Type B pancreatic cell (in vitro differentiated cells): ENCODE measurements around the genes TMEM131 and COA5.

DNA sequence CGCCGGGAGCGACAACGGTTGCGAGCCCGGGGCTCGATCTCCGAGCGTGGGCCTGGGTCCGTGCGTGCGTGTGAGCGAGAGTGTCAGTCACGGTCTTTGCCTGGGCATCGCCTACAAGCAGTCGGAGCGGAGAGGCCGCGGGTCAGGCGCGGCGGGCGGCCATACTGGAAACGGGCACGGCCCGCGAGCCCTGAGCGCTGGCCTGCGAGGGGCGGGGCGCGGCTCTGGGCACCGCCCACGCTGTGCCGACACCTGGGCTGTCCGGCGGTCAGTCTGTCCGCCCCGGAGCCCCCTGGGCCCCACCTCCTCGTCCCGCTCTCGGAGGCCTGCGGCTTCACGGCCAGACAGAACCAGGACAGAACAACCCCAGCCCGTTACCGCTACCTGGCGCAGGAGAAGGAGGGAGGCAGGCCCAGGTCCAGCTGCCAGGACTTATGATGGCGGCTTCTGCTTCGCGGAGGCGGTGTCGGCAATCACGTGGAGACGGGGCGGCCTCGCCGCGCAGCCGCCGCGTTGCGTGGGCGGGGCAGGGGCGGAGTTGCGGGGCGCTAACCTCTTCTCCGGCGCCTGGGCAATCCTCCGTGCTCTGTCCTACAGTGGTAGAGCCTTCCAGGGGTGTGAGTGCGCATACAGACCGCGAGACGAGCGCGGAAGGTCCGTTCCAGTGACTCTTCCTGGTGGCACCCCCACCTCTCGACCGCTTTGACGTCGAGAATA is at the start of gene TMEM131:
TSS of gene TMEM131 (minus strand) at position 189 of the 717 bp plus-strand sequence.
- PRO-cap: bidirectional peak, plus-strand start at position 257 of the sequence, minus-strand start at position 163 of the sequence; bidirectional peak, plus-strand start at position 602 of the sequence, minus-strand start at position 357 of the sequence

DNA sequence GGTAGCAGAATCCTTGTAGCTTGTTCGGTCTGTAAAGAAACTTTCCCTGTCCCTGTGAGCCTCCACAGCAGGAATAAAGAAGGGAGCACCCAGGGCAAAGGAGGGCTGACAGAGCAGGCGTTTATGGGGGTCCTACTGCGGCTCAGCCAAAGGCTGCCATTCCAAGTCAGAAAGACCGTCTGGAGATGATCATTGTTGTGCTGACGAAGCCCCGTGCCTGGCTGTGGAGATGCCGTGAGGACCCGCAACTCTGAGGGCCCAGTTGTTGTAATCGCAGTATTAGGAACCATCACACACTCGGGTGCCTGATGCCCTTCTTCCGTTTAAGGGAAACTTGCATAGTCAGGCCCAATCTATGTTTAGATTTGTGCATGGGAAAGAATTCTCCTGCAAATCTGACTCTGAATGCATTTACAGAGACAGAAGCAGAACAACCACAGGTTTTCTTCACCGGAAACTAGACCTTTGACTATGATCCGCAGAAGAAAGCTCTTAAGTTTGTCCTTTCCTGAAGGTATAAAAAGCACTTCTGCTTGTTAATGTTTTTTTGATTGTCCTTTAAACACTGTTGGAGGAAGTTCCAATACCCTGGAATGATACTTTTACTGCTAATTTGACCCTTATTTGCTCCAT is 16.8 kb upstream of the VWA3B start:
- PRO-cap: no peak

- PRO-cap: bidirectional peak, plus-strand start at chr2:98608626, minus-strand start at chr2:98608462
These were observed at the start of gene COA5 for GRCh38 chr2:98608005-98608735. Gene COA5 (minus strand): TSS chr2:98608512.

DNA sequence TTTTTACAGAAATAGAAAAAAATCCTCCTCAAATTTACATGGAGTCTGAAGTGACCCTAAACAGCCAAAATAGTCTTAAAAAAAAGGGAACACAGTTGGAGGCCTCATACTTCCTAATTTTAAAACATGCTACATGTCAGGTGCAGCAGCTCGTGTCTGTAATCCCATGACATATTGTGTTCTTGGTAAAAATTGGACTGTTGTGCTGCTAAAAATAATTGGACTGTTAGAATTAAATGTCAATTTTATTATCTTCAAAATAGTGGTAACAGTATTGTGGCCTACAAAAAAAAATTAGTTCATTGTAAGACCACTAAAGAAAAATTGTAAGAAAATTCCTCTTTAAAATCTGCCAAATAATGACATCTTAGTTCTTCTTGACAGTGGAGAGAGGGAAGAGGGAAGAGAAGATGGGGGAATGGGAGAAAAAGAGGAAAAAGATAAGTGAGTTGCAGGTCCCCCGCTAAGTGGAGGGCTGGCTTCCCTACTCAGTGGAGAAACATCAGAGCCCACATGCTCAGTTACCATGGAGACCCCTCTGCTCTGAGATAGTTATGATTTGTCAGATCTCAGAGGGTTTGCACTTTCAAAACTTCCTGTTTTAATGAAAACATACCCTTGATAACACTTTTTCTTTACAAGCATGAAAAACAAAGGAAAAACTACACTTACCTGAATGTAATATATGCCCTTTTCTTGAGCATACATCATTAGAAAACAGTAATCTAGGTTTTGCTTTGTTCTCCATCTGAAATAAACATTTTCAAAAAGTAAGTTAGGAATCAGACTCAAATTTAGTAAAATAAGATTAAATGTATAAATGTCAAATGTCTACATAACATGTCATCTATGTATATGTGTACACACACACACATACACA is 46.6 kb downstream of the UNC50 start:
- PRO-cap: no peak

- PRO-cap: no peak
These were observed 12.6 kb downstream of the MGAT4A start for GRCh38 chr2:98718312-98718805.

DNA sequence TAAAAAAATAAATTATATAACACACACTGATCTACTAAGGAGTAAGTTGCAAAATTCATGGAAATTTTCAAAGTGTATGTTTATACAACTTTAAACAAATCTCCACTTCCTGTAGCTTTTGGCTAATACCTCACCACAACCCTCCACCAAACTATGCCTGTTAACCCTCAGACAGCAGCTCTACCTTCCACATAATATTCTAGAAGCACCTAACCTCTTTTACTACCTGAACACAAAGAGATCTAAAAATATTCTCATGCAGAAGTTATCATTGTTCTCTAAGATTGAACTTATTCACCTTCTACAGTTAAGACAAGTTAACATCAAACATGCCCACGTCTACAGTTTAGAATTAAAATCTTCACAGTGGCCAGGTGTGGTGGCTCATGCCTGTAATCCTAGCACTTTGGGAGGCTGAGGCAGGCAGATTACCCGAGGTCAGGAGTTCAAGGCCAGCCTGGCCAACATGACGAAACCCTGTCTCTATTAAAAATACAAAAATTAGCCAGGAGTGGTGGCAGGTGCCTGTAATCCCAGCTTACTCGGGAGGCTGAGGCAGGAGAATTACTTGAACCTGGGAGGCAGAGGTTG is 2.7 kb downstream of the MGAT4A start:
- PRO-cap: no peak

DNA sequence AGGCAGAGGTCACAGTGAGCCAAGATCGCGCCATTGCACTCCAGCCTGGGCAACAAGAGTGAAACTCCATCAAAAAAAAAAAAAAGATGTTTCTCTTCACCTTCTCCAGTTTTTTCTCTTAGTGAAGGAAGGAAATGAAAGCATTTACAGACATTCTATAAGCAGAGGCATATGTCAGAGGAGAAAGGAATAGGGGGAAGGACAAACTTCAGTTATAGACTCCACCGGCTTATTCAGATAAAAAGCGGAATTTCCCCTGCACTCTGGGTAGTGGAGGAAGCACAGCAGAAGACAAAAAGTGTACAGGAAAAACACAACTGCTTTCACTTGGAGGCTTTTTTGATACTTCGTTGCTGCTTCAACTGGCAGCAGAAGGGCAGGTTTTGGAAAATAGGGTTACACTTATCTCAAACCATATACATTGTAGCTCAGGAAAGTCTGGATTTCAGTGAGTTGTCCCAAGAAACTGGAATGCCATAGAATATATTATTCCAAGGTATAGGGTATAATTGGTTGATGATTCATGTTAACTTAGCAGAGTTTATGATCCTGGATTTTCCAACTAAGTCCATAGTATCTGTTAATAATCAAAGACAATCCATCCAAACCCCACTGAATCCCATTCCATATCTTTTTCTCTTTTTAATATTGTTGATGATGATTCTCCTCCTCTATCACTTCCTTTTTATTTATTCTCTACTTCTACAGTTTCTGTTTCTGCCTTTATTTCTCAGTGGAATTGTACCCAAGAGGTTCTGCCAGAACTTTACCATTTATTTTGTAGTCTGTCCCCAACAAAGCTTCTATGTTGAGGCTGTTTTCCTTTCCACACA is 3.4 kb upstream of the MGAT4A start:
- PRO-cap: no peak

DNA sequence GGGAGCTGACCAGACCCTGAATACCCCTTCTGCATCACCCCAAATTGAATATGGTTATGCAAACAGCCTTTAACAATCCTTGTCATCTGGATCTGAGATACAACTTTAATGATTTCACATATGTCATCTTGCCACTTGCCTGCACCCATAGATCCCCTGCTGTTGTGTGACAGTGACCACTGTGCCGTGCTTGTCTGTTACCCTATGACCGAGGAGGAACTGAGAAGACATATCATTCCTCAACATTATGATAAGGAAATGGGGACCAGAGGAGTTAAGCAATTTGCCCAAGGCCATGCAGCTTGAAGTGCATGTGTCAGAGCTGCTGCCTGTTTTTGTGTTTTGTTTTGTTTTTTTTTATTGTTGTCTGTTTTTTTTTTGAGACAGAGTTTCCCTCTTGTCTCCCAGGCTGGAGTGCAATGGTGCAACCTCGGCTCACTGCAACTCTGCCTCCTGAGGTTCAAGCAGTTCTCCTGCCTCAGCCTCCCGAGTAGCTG is 29.3 kb upstream of the MGAT4A start:
- PRO-cap: no peak

DNA sequence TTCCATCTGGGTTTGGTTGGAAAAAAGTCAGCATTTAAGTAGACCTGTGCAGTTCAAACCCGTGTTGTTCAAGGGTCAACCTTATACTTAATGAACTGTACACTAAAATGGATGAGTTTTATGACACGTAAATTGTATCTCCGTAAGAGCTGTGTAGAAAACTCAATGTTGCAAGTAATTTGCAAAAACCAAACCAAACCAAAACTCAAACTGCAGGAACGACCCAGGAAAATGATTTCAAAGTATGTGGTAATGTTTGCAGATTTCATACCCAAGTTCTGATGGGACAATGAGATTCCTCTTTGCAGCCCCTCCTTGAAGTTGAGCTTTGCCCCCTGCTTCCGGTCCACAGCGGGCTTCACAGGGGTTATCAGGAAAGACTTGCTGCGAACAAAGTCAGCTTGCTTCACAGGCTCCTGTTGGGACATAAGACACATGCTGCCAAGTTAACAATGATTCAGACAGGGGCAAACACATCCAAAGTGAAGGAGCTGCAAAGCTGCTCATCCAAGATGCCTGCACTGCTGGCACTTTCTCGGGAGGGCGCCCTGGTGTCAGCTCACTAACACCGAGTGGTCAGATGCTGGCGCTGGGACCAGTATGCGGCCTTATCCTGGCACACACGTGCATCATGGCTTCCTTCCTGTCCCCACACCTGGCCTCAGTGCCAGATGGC is 65.1 kb upstream of the MGAT4A start:
- PRO-cap: no peak

DNA sequence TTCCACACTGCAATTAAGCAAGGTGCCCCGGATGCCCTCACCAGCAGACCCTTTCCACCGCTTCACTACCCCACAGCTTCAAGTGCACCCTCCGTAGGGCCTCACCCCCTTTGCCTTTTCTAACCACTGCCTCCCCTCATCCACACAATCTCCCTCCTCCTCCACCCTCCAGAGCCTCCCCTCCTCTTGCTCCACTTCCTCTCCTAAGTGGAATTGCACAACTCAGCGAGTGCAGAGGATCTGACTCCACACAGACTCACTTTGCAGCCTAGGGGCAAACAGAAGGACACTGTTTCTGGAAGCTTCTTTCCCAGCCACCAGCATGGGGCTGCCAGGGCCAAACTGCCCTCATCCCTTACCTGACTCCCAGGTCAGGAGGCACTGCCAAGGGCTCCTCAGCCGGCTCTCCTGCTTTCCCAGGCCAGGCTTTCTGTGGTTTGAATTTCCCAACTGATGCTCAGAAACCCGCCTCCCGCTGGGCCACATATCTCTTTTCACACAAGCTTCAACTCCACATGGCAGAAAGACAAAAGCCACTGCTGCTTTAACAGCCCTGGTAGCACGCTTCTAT is 74.6 kb upstream of the MGAT4A start:
- PRO-cap: no peak

DNA sequence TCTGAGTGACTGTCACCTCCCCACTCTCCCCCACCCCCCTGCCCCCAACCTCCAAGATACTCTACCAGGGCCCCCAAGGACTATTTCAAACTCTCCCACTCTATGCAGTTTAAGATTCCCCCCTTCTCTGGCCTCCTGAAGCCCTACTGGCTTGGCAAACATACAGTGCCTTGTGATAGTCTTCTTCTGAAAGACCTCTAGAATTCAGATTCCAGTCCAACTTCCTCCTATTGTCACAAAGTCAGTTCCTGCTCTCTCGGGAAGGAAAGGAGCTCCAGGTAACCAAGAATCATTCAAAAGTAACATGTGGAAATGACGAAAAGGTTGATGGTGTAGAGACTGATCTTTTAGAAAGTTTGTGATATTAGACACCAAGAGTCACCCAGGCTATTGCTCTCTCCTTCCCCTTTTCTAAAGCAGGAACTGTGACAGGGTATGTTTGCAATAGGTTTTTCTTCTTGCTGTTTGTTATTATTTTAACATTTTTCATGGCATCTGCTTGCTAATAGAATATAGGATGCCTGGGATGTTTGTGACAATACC is 93.4 kb upstream of the MGAT4A start:
- PRO-cap: no peak

- PRO-cap: no peak
These were observed 16.9 kb downstream of the TXNDC9 start for GRCh38 chr2:99319038-99319759.

DNA sequence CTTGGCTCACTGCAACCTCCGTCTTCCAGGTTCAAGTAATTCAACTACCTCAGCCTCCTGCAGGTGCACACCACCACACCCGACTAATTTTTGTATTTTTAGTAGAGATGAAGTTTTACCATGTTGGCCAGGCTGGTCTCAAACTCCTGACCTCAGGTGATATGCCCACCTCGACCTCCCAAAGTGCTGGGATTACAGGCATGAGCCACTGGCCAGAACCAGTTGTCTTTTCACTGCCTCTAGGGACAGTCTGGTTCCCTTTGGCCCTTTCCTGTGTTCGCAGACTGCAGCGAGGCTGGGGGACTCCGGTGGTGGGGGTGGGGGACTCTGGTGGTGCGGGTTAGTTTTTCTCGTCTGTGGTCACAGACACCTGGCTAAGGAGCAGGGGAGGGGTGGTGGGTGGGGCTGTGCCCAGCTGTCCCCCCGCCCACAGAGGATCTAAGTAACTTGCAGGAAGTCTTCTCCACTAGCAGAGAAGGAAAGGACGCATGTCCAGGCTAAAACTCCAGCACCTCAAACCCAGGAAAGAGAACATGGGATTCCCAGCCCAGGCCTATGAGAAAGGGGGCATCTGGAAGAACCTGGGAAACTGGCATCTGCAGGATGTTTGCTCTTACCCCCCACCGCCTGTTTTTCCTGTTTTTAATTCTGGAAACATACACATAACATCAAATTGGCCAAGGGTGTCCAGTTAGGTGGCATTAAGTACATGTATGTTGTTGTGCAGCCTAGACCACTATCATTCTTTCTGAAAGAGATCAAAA is 148.5 kb upstream of the REV1 start:
- PRO-cap: no peak

GRCh38 chr2:99821593-99822172 is 320.7 kb downstream of the AFF3 start:
- PRO-cap: no peak

DNA sequence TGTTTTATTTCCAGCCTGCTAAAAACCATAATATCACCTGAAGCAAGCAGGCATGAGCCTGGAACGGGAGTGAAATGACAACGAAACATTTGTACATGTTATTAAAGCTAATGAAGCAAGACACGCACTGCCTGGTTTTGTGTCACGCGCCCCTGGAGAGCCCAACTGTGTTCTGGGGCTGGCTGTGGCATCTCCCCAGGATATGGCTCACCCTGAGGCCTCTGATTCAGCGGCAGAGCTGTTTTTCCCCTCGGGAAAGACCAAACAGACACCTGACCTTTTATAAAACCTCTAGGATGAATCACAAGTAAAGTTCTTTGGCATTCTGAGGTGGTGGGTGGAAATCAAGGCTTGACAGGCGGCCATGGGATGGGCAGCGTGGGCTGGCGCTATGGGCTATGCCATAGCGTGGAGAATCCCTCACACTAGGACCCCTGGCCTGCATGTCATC is 262.2 kb downstream of the AFF3 start:
- PRO-cap: no peak

DNA sequence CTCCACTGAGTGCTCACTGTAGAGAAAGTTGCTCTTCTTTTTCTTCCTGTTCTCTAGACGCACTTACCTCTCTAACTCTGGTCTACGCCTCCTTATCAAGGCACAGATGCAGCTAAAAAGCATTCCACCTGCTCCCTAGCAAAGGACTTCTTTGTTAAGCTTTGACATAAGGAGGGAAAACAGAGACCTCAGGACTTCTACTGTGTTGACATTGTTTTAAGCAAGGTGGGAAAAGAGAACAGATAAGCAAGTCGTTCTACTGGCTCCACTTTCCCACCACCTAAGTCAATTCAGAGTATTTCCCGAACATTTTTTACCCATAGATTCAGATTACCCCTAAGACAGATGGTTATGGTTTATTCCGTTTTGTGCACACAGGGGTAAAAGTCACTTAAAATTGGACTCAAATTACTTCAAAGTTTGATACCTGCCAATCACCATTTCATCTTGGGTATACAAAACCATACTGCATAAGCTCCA is 169.2 kb downstream of the AFF3 start:
- PRO-cap: no peak

DNA sequence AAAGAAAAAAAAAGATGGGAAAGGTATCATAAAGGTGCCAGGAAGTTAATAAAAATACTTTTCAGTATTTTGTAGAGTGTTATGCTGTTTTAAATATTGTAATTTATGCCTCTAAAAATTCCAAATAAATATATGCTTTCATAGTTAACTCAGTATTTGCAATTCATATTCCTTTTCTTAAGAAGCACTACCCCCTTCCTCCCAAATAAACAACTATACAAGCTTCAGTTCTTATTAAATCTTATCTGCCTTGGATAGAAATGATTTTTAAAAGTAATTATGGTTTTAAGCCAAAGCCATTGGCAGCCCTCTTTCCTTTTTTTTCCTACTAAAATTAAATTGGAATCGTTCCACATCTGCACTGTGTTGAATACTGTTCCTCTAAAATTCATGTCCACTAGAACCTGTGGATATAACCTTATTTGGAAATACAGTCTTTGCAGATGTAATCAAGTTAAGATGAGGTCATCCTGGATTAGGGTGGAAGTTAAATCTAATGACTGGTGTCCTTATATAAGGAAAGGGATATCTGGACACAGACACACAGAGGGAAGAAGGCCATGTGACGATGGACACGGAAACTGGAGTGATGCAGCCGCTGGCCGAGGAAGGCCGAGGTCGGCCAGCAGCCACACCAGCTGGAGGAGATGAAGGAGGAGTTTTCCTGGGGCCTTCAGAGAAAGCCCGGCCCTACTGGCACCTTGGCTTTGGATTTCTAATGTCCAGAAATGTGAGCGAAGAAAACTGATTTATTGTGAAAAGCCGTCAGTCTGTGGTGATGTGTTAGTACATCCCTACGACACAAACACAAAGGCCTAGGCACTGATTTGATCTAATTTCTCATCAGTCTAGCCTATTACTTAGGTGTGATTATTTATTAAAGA is 49.5 kb downstream of the LONRF2 start:
- PRO-cap: no peak

GRCh38 chr2:100285500-100286322 is 36.6 kb downstream of the LONRF2 start:
- PRO-cap: no peak

DNA sequence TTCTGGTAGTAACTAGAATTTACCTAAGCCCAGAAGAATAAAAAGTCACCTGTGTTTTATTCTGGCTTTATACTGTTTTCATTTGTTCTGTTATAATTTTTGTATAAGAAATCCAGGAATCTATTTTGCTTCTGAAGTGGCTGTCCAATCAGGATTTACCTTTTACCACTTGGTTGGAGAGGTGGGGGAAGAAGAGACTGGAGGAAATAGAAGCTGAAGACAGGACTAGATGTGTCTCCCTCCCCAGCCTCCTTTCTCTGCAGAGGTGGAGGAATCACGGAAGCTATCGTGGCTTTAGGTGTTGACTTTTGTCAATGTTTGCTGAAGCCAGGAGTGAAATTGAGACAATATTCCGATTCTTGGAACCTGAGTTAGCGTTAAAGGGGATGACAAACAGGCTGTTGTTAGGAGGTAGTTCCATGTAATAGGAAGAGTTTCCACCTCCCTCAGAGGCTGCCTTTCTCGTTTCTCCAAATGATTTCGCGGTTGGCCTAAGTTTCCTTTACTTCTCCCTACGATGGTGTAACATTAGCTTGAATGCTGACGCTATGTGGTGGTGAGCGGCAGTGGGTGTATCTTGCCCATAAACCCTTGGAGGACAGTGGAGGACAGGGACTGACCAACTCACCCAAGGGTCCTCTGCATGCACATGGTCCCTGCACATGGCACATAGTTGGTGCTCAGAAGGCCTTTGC is 43.6 kb downstream of the PDCL3 start:
- PRO-cap: no peak

DNA sequence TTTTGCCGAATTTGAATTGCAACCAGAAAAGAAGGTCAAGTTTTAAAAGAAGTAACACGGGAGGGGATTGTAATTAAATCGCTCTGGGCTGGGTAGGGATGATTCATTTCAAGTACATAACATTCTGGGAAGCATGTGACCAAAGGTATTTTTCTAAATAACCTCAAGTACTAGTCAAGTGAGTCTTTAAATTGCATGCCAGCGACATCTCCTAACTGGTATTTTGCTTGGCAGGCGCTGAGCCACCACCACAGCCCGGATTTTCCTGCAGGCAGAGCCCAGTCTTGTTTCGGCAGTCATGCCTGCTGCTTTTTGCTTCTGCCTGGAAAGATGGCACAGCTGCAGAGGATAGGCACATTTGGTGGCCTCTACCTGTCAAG is 33.7 kb upstream of the NPAS2 start:
- PRO-cap: no peak